Metastatic Lung Carcinoma in the Adrenal Gland (tissue), 1 donor: ENCODE results near the genes SERP2 and ERICH6B.

- PRO-cap: no peak
Measured at GRCh38 chr13:43608769-43609140, 178.0 kb downstream of the ENOX1 start.

DNA sequence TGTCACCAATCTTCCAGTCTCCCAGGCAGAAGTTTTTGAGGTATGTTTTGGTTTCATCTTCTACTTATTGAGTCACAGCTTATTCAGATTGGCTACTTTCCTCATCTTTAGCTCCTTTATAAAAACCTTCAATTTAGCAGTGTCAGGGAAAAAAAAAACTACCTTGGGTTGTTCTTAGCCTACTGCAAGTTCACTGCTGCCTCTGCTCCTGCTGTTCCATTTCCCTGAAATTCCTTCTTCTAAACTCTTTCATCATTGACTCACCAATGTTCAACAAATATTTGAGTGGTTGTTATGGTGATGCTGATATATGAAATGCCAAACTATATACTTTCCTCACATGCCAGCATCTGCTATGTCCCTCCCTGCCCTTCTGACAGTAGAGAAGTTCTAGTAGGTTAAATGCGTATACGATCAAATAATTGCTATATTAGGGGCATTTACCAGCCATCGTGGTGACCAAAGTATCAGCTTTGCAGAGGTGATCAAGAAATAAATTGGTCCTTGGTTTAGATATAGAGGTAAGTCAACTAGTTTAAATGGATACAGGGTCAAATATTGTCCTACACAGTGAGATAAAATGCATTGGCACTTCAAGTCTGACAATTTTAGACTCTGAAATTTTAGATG, 29.1 kb downstream of the LACC1 start:
- PRO-cap: no peak

GRCh38 chr13:44017692-44018421, 138.2 kb downstream of the LACC1 start:
- PRO-cap: no peak

DNA sequence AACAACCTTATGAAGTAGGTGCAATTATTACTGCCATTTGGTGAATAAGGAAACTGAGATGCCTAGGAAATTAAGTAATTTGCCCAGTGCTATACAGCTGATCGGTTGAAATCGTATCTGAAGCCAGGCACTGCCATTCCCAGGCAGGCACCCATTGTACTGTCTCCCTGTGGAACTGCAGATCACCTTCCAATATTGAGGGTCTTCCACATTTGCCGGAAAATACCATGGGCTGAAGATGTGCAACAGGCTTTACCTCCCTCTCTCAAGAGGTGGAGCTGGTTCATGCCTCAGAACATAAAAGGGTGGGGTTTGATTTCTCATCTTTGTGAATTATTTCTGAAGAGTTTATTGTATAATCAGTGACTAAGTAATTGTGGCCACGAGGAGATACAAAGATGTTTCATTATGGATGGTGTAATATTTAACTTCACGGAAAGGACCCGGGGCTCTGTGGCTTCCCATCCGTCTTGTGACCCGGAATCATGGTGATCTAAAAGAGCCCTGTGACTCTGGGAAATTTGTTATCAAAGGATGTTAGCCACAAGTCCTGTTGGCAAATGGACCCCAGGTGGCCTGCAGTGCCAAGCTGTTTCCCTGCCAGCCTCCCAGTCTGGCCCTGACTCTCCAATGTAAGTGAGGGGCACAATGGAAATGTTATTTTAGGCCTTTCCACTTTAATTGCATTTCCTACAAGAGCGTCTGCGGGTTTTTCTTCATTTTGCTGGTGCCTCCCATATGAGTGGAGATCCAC, 50.9 kb downstream of the SMIM2 start:
- PRO-cap: no peak

DNA sequence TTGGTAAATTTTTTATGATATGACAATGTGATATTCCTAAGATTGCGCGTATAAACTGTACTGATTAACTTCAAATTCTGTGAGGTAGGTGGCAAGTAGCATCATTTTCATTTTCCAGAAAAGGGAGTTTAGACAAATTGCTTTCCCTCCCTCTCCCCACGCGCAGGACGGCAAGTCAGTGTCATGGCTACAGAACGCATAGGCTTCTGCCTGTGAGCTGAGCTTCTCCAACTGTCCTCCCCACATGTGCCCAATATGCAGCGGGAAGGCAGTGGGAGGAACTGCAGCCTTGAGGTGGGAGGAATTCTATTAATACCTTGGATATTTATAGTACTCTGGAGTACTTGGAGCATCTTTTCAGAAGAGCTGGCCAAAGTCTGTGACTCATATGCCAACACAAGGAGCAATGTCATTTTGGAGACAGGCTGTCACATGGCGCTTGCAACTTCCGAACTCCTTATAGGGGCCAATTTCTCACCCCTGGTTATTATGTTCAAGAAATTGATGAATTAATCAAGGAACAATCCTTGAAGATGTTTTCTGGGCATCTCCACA, 32.6 kb downstream of the SMIM2 start:
- PRO-cap: no peak

- PRO-cap: no peak
Measured at GRCh38 chr13:44143128-44143808, 17.8 kb downstream of the SMIM2 start.

DNA sequence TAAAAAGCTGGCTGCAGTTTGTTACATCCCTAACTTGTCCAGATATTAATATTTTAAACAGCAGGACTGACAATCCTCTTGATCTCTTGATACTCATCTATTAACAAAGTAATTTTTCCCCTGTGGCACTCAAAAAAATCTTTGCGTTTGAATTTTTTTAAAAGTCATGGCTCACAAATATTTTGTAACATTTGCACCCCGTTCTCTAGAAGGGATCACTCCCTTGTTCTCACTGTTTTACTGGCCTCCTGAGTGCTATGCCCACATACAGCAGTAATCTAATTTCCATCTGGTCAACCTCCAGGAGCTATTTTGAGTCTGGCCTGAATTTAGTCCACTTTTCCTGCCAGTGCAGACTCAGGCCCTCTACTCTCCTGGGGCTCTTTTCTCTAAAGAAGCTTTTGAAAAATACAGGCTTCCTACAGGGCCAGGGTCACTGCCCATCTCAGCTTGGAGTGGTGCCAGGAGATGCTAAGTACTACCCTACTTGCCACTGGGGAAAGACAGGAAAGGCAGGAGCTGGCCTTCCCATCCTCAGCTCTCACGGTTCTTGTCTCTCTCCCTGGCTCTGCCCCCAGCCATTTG, 101.8 kb upstream of the SERP2 start:
- PRO-cap: no peak

GRCh38 chr13:44301783-44302721, 71.6 kb upstream of the SERP2 start:
- PRO-cap: no peak

GRCh38 chr13:44305826-44306348, 67.7 kb upstream of the SERP2 start:
- PRO-cap: no peak

GRCh38 chr13:44322852-44323459, 50.7 kb upstream of the SERP2 start:
- PRO-cap: no peak

- PRO-cap: no peak
Measured at GRCh38 chr13:44373200-44374000, at the start of gene SERP2. Gene SERP2, plus strand, starts transcription at chr13:44373824.

DNA sequence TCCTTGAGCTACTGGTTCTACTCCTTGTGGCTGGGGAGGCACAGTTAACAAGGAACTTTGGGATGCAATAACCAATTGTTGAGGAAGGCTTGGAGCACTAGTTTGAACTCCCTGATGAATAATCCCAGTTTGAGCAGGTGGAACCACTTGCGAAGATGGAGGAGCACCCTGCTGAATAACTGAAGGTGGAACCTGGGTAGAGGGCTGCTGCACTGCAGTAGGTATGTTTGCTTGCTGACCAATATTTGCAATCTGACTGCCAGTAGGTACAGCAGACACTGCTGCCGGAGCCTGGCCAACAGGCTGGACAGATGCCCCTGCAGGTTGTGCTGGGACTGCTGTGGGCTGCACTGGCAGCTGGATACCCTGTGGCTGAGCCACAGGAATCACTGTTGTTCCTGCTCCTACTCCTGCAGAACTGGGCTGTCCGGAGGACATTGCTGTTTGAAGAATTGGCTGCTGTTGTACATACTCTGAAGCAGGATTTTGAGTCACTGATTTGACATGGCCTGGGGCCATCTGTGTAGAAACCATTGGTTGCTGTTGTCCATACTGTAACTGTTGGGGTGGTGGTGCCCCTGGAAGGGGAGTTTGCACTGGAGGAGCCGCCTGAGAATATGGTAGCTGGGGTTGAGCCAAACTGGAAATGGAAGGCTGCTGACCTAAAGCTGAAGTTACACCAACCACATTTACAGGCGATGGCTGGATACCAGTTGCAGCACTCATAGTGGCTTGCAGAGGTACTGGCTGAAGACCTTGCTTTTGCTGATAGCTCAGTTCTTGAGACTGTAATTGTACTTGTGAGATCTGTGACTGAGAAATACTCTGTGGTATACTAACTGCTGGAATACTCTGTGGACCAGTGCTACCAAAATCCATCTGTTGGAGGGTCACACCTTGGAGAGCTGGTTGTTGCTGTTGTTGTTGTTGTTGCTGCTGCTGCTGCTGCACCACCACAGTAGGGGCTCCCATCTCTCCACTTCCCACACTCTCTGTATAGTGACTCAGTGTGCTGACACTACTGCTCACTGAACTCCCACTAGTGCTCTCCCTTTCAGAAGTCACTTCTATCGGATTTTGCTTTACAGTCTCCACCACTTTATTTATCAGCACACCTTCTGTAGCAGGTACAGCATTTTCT, 2.1 kb downstream of the TSC22D1 start:
- PRO-cap: no peak

DNA sequence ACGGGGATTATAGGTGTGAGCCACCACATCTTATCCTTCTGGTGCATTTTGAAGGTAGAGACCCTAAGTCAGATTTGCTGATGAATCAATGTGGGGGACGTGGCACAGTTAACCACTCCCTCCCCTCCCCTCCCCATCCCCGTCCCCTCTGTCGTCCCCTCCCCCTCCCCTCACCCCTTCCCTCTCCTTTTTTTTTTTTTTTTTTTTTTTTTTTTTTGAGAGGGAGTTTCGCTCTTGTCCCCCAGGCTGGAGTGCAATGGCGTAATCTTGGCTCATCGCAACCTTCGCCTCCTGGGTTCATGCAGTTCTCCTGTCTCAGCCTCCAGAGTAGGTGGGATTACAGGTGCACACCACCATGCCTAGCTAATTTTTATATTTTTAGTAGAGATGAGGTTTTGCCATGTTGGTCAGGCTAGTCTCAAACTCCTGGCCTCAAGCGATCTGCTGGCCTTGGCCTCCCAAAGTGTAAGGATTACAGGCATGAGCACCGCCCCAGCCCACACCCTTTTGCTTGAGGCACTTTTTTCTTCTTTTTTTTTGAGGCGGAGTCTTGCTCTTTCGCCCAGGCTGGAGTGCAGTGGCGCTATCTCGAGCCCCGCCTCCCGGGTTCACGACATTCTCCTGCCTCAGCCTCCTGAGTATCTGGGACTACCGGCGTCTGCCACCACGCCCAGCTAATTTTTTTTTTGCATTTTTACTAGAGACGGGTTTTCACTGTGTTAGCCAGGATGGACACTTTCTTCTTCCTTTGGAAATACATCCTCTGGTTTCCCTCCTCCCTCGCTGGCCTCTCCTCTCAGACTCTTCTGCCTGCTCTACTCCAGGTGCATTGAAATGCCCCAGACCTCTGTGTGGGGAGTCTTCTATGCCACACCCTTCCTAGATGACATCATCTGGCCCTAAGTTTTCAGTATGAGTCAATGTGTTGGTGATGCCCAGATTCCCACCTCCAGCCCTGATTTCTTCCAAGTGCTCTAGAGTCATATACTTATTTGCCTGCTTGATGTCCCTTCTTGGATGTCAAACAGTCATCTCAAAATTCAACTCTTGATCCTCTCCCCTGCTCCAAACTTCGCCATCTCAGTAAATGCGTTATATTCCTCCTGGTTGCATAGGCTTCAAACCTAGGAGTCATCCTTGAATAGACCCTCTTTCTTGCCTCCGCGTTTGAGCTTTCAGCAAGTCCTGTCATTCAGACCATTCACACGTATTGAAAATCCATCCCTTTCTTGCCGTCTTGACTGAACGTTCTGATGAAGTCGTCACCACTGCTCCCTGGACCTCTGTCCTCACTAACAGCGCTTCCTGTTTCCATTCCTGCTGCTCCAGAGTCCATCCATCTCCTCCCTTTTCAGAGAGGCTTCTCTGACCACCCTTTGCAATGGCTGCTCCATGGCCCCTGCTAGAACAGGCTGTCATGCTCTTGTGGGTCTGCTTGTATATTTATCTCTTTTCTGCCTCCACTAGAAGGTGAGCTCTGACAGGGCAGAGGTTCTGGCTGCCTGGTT, 20.8 kb upstream of the TPT1 start:
- PRO-cap: no peak

- PRO-cap: no peak
Measured at GRCh38 chr13:45615139-45616140, at the start of gene ERICH6B. Gene ERICH6B, minus strand, starts transcription at chr13:45615739.

GRCh38 chr13:45967524-45968070, 84.9 kb downstream of the ZC3H13 start:
- PRO-cap: no peak

DNA sequence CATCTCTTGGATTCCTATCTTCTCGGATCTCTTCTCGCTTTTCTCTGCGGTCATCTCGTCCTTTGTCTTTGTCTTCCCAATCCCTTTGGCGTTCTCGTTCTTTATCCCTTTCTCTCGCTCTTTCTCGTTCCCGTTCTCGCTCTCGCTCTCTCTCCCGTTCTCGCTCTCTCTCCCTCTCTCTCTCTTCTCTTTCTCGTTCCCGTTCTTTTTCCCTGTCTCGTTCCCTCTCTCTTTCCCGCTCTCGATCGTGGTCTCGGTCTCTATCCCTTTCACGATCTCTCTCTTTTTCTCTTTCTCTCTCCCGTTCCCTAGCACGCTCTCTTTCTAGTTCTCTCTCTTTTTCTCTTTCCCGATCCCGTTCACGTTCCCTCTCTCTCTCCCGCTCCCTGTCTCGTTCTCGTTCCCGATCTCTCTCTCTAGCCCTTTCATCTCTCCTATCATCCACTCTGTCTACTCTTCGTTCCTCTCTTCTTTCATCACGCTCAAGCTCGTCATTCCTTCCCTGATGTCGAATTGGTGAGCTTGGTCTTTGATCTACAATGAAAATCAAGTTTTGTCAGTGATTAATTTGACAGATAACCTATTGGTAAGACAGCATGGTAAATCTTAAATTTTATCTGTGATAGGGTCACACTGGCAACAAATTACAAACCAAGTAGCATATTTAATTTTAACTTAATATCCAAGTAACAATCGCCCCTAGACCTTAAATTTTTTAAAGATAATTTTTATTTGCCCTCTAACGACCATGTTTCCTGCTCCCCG, 77.1 kb downstream of the ZC3H13 start:
- PRO-cap: no peak

- PRO-cap: no peak
Measured at GRCh38 chr13:45985175-45985868, 67.2 kb downstream of the ZC3H13 start.

DNA sequence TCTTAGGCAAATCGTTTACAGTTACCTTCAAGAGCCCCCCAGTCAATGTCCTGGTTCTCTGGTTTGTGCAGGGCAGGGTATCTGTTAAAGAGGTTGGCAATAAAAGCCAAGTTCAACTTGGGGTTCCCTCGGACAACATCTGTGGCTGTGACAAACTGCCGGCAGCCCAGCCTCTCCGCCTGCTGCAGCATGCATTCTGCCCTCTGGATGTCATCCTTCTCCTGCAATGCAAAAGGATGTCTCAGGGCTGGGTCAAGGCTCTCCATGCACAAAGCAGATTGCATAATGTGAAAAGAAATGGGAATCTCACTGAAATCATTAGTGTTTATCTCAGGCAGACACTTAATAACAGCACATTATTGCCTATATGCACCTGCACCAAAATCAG, 35.1 kb downstream of the LCP1 start:
- PRO-cap: no peak

GRCh38 chr13:46168338-46168720, 13.6 kb downstream of the LCP1 start:
- PRO-cap: no peak

GRCh38 chr13:46354511-46355429, 32.3 kb downstream of the RUBCNL start:
- PRO-cap: no peak